Neutrophil (primary cell): ENCODE data around the genes ARHGEF25, EEF1AKMT3 and LRIG3.

DNA sequence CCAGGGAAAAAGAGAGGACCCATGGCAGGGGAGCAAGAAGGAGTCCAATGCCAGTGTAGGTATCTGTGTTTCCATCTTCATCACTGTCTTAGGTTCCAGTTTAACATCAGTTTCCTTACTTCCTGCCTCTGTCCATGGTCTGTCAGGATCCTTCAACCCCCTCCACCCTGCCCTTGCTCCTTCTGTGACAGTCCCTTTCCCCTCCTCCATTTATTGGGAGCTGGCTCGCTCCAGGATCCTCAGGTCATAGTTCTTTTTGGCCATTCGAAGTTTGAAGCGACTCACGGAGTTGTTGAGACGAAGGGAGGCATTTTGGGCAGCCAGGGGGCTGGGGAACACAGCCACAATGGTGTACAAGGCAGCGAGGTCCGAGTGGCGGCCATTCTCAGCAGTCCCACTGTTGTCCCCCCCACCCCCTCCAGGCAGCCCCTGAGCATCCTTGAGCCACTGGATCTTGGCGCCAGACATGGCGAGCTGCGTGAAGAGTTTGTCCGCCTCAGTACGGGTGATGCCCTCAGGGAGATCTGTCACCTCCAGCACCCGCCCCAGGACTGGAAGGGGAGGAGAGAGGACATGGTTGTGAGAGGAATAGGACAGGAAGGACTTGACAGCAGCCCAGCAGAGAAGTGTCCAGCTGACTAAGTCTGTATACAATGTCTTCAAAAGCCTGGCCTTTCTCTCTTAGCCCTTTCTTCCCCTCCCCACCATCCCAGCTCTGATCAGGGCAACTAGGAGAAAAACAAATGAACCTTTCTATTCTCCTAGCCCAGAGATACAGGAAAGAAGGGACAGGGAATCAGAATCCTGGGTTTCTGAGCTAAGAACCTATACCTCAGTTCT lies 3.8 kb upstream of the STAC3 start:
- PRO-cap = no peak

DNA sequence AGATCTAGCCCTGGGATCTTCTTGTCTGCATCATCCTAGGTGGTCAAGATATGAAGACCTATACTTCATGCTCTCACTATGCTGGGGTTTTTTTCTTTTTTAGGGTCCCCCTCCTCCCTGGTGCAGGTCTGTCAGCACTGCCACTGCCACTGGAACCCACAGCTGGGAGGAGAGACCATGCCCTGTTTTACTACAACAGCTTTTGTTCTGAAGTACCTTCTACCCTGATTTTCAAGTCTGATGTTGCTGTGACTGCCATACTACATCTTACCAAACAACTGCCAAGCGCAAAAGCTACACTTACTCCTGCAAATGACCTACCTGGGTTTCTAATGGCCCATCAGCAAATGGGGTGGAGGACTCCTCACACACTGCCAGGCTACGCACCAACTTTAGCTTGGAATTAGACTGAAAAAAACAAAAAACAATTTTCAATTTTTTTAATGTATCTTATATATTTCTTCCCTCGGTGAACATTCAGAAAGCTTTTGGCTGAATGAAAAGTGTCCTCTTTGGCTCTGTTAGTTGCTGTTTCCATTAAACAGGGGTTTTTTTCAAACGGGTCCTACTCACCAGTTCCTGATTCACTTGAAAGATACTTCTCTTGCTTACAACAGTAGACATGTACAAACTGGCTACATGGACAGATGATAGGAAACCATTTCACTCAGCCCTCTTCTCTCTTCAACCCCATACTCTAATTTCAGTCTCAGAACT lies 48.9 kb upstream of the STAC3 start:
- PRO-cap = no peak

DNA sequence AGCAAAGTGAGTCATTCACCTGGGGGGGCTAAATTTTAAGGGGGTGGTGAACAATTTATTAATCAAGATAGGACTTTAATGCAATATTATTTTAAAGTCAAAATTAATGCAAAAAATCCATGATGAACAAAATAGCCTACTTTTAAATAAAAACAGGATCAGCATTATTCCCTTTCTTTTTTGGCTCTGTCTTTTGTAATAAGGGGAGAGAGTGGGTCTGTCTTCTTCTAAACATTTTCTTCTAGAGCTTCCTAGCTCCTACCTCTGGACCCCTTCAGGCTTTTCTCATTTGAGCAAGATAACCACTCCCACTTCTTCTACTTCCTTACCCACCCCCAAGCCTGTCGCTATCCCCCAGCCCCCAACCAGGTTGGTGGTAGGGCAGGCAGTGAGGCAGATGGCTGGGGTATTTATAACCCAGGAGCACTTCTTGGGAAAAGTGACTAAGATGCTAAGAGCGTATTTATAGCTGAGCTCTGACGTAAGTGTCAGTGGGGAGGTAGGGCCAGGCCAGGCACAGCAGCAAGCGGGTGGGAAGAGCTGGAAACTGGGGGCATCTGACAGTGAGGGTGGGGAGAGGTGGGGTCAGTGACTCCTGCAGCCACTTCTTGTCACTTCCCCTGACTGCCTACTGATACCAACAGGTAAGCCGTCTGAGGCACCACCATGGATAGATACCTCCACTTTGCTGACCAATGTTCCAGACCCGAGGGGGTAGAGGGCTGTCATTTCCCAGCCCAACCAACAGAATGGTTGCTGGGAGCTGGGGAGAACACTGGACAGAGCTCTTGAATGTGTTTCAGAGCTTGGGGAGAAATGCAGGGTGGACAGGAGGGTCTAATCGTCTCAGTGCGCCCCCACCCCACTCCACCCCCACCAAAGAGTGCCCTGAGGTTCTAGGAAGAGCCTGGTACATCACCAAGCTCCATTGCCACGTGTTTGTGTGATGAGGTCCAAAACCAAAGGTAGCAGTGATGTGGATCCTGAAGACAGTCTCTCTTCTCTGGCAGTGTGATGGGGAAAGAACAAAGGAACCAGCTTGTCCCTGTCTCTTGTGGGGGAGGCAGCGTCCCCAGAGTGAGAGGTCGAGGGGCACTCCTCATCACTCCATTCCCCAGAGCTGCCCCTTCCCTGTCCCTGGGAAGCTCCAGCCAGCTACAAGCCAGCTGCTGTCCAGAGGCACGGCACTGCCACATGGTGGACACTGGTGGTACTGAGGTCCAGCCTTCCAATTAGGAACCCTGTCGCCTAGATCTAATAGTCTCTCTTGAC lies 2.8 kb upstream of the INHBE start:
- PRO-cap = no peak

GRCh38 chr12:57514425-57515653 lies 5.5 kb downstream of the DDIT3 start:
- PRO-cap = no peak

- PRO-cap = no peak
Measured at GRCh38 chr12:57536027-57536826, 10.8 kb downstream of the DCTN2 start.

- PRO-cap = no peak
Measured at GRCh38 chr12:57550433-57551128, 737 bp downstream of the KIF5A start.

DNA sequence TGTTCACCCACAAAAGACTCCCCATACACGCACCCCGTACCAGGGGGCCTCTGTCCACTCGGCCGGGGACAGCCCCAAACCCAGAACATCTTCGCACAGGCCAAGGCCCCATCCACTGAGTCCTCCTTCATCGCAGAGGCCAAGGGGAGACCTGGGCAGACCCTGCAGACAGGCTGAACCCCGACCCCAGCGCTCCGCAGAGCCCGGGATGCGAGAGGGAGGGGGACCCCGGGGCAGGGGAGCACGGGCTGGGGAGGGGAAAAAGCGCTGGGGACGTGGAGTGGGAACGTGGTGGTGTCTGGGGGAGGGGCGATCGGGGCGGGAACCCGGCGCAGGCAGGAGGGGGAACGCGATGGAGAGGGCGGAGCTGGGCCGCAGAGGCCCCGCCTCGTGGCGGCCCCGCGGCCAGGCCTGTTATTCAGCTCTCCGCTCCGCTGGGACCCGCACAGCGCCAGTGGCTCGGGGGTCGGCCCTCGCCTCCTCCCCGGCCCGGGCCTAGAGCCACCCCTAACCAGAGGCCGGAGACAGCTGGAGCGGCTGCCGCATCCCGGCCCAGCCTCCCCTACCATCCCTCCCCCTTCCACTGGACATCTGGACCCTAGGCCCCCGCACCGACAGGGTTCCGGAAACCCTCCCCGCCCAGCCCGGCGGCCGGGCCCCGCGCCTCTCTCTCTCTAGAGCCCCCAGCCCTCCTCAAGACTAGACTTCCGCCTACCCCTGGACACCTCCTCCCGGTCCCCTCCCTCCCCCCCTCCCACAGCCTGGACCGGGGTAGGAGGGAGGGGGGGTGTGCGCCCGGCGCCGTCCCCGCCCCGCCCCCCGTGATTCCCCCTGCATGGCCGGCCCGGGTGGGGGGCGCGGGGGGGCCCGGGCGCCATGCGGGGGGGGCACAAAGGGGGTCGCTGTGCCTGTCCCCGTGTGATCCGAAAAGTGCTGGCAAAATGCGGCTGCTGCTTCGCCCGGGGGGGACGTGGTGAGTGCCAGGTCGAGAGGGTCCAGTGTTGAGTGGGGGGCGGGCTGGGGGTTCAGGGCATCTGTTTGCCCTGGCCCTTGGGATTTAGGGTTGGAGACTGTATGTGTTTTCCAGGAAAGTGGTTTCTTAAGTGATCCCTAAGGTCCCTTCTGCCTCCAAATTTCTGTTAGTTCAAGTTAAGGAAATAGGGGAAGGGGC lies at the start of gene ARHGEF25:
TSS of gene ARHGEF25 (plus strand) at position 417 of the 1,171 bp plus-strand sequence.
- PRO-cap = no peak

GRCh38 chr12:57621811-57622010 lies 10.5 kb downstream of the ARHGEF25 start:
- PRO-cap = no peak

DNA sequence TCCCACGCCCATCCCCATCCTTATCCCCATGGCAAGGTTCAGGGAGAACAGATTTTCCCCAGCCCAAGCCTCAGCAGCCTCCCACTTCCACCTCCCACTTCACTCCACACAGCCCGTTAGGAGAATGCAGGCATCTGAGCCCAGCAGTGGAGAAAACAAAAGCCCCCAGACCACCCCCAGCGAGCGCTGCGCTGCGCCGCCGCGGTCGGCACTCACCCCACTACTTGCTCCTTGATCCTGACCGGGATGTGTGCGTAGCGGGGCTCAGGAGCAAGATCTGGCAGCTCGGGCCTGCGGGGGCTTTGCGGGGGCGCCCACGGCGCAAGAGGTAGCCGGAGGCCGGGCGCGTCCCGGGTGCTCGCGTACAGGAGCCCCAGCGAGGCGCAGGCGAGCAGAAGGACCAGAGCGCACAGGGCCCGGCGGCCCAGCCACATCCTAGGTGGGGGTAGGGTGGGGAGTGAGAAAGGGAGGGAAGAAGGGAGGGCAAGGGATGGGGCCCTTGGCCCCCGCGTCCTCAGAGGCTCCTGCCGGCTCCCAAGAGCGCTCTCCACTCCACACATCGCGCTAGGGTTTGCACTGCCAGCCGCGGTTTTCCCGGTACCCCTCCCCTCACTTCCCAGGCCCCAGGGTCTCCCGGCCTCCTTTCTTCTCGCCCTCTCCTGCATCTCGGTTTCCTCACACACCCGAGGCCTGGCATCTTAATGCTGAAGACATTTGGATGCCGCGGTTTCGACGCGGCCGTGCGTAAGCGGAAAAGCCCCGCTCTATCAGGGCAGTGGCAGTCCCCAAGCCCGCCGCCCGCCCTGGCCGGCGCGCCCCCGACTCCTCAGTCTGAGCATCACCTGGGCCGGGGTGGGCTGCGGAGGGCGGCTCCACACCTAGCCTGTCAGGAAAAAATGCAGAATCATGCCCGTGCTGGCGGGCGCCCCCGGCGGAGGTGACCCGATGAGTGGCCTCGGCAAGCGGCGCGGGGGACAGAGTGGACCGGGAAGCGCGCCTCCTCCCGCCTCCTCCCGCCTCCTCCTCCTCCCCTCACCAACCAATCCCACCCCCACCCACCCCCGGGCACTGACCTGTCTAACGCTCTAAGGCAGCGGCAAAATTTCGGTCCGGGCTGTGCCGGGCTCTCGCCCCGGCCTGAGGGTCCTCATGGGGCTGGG lies 922 bp downstream of the B4GALNT1 start:
- PRO-cap = no peak

GRCh38 chr12:57720334-57720744 lies 18.2 kb downstream of the AGAP2 start:
- PRO-cap = no peak

DNA sequence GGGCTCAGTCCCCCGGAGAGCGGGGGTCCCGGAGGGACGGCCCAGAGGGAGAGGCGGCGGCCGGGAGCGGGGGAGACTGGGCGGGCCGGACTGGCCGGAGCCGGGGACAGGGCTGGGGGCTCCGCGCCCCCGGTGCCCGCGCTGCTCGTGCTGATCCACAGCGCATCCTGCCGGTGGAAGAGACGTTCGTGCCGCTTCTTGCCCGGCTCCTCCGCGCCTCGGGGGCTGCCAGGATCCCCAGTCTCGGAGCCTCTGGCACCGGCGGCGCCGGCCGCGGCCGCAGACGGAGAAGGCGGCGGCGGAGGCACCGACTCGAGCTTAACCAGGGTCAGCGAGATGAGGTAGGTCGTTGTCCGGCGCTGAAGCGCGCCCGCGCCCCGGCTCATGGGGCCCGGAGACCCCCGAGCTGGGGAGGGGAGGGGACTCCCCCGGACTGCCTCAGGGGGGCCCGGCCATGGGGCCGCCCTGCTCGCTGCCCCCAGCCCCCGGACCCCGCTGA lies 632 bp downstream of the AGAP2 start:
- PRO-cap = no peak

- PRO-cap = no peak
Measured at GRCh38 chr12:57751427-57752075, 559 bp downstream of the CDK4 start.

DNA sequence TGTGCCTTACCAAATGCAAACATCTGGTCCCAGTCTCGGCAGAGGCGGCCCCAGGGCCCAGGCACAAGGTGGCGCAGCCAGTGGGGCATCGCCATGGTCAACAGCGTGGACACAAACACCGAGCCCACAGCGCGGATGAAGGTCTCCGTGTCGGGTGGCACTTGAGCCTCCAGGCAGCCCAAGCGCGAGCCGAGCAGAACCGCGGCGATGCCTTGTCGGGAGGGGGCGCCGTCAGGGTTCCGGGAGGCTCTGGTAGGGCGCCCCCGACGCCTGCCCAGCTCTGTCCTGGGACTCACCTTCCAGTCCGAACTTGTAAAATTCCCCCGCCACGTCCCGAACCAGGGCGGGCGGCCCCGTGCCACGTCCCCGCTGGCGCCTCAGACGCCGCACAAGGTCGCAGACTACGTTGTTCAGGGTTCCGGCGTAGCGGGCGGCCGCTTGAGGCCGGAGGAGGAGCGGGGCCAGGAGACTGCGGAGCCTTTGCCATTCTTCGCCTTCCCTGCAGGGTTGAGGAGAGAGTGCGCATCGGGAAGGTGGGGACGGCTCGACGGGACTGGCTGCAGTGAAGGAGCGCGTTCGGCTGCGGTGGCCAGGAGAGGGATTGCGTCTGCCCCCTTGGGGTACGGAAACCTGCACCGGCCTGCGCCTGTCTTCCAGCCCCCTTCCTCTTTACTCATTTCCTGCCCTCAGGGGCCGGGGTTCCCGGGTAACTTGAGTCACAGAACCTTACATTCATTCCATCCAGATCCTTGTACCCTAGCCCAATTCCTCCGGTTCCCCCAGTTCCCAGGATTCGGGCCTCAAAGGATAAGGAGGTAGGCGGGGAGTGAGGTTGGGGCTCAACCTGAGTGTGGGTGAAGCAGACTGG lies 1.6 kb downstream of the CYP27B1 start:
- PRO-cap = no peak

DNA sequence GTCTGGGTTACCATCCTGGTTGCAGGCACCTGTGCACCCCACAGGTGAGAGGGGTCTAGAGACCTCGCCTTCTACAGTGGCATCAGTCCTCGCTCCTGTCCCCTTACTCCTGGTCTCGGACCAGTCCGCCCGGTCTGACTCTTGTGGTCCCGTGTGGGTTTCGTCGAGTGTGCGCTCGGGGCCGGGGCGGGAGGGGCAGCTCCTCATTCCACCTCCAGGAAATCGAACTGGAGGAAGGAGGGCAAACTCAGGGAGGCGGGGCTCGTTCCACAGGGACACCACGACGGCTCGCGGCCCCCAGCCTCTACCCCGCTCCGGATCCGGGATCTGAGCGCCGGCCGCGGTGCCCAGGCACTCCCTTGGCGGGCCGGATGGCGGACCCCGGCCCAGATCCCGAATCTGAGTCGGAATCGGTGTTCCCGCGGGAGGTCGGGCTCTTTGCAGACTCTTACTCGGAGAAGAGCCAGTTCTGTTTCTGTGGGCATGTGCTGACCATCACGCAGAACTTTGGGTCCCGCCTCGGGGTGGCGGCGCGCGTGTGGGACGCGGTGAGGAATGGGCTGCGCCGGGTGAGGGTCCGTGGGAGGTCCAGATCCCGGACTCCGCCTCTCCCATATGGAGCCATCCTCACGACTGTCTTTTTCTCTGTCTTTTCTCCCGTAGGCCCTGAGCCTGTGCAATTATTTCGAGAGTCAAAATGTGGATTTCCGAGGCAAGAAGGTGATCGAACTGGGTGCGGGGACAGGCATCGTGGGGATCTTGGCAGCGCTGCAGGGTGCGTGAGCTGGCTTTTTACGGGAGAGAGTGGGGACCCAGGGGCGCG lies at the start of gene EEF1AKMT3:
TSS of gene EEF1AKMT3 (plus strand) at position 261 of the 823 bp plus-strand sequence.
- PRO-cap = no peak

- PRO-cap = no peak
Measured at GRCh38 chr12:57819827-57820542, 1.5 kb upstream of the AVIL start.

DNA sequence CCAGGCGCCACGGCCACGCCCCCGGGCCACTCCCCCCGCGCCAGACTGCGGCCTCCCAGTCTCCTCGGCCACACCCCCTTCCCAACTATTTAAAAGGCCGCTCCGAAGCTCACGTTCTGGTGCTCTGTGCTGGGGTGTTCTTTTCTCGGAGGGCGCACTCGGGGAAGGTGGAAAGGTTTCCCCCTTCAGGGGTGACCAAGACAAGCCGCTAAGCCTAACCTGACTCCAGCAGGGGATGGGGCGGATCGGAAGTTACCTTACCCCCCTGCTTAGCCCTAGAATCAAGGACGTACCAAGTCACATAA lies 526 bp upstream of the CTDSP2 start:
- PRO-cap = no peak

- PRO-cap = no peak
Measured at GRCh38 chr12:57852172-57853105, 5.9 kb upstream of the CTDSP2 start.

- PRO-cap = no peak
Measured at GRCh38 chr12:57893199-57893670, 46.7 kb upstream of the CTDSP2 start.

GRCh38 chr12:58919835-58920873 lies at the start of gene LRIG3:
TSS of gene LRIG3 (minus strand) at chr12:58920504.
- PRO-cap = no peak

GRCh38 chr12:59699527-59699990 lies 103.7 kb downstream of the SLC16A7 start:
- PRO-cap = no peak